ENCODE measurements around a stretch of chr17.

- PRO-cap = no peak
Observed at GRCh38 chr17:16387670-16388104, 6.8 kb downstream of the UBB start.

GRCh38 chr17:16486122-16487435, 5.4 kb downstream of the LRRC75A start:
- PRO-cap = no peak

- PRO-cap = no peak
Observed at GRCh38 chr17:17014640-17015140, 27.6 kb upstream of the MPRIP start.

DNA sequence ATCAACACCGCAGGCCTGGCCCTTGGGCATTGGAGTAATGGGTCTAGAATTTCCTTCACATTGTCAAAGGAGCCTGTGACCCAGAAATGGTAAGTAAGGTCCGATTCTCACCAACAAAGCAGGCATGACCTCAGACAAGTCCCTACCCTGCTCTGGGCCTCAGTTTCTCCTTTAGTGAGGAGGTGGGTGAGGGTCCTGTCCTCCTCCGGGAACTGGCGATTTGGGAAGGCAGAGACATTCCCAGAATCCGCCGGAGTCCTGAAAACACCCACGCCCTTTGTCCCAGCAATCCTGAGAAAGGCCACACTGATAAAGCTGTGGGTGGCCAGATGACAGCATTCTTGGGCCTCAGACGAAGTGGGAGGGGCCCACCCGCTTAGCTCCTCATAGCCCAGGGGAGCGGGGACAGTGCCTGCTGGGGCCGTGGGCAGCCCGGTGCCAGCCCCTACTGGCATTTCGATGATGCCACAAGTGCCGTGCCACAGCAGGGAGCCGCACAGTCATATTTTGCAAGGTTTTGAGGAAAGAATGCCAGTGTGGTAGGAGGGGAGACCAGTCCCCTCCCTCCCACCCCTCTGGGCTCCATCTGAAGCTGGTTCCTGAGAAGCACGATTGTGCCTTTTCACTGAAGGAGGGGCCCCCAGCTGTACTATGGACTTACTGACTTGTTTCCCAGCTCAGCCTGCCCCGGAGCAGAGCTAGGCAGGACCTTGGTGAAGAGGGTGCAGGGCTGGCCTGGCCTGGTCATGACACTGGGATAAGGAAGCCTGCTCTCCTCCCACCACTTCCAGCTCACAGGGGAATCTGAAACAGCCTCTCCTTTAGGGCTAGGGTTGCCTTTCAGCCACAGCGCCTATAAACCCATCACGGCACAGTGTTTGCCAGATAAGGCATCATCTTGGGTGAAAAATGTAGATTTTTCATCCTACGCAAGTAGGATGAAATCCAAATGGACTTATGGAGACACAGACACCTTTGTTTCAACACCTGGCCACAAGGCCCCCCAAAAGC, 20.9 kb upstream of the MPRIP start:
- PRO-cap = no peak

- PRO-cap = no peak
Observed at GRCh38 chr17:17040976-17041755, 1.1 kb upstream of the MPRIP start.

- PRO-cap = unidirectional peak, plus-strand start at chr17:17107182
Observed at GRCh38 chr17:17107014-17107363, 64.7 kb downstream of the MPRIP start.

DNA sequence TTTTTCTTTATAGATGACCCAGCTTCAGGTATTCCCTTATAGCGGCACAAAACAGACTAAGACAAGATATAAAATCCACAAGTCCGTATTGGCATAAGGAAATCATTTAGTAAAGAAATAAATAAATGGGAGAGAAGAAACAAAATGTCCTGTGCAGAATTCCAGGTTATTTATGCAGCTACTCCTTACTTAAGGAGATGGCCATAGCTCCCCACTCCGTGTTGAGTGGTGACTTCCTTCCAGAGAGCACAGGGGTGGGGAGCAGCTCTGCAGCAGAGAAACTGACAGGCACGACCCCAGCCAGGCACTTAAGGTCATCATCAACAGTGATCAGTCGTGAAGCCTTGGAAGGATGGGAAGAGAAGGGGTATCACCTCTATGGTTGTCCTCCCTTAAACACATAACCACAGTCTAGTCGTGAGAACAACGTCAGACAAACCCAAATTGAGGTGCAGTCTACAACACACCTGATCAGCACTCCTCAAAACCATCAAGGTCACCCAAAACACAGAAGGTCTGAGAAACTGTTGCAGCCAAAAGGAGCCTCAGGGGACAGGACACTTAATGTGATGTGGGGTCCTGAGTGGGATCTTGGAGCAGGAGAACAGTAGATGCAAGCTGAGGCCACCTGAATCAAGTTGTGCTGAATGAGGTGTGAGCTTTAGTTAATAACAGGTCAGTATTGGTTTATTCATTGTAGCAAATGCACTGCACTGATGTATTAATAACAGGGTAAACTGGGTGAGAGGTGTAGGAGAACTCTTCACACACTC, 68.2 kb downstream of the MPRIP start:
- PRO-cap = no peak

DNA sequence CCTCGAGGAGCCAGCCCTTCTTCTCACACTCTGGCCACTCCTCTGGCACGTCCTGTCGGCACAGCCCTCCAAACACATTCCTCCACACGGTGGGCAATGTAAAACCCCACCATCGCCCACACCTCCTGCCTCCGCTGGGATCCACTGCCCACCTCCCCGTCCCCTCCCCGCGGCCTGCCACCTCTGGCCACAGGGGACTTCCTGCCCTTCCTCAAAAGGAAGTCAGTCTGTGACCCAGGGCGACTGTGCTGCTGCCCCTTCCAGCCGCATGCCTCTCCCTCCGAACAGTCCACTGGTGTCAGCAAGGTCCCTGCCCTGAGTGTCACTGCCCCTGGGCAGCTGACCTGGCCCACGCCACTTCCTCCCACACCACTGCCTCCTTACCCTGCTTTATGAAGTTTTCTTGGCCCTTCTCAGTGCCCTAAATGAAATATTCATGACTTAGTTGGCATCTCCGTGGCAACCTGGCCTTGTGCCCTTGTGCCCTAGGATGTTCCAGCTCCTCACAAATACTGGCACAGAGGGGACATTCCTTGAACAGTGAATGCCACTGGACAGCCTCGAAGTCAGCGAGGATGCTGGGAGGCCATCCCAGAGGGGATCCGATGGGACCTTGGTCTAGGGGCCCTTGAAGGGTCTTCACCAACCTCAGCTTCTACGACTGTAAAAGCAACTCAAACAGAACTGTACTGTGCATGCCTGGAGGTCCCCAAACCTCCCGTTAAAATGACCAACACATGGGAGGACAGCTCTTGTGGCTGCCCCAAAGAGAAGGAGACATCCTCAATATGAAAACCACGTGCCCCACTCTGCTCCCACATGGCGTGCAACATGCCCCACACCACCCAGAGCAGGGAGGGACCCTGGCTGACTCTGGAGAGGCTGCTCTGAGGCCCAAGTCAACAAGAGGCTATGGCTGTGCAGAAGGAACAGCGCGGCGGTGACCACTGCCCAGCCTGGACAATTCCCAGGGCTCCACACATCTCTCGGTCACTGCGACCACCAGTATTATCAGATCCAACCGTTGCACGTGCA, 1.8 kb downstream of the PLD6 start:
- PRO-cap = no peak

- PRO-cap = no peak
Observed at GRCh38 chr17:17235697-17235899, 1.4 kb downstream of the FLCN start.

GRCh38 chr17:17385181-17386074, 82.3 kb downstream of the NT5M start:
- PRO-cap = no peak

- PRO-cap = no peak
Observed at GRCh38 chr17:17571382-17571775, 20.1 kb downstream of the PEMT start.

GRCh38 chr17:17728706-17729399, 47.6 kb downstream of the RAI1 start:
- PRO-cap = no peak

GRCh38 chr17:17739739-17740501, 58.7 kb downstream of the RAI1 start:
- PRO-cap = no peak

DNA sequence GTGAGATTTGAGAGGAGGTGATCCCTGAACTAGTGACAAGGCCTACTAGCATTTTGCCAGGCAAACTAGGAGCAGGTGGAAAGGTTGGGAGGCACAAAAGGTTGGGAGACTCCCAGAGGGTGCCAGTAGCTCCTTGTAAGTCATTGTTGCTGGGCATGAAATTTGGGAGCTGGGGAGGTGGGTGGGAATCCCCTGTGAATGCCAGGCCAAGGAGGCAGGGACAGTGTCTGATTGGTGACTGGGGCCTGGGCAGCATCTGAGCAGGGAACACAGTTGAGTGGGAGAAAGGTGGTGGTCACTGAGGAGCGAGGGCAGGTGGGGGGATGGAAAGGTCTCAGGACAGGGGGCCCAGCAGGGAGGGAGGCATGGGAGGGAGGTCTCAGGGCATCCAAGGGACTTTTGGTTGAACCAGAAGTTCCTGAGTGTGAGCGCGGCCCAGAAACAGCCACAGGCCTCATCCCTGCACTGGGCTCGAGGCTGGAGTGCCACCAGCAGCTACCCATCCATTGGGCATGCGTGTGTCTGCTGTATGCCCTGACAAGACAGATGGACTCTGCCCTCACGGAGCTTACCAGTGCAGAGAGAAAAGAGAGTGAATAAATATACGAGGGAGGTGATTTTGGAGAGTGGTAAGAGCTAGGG, 75.1 kb downstream of the SREBF1 start:
- PRO-cap = no peak

- PRO-cap = unidirectional peak, plus-strand start at chr17:17782979
Observed at GRCh38 chr17:17782635-17783067, 54.1 kb downstream of the SREBF1 start.

GRCh38 chr17:17792482-17793652, 43.9 kb downstream of the SREBF1 start:
- PRO-cap = no peak

DNA sequence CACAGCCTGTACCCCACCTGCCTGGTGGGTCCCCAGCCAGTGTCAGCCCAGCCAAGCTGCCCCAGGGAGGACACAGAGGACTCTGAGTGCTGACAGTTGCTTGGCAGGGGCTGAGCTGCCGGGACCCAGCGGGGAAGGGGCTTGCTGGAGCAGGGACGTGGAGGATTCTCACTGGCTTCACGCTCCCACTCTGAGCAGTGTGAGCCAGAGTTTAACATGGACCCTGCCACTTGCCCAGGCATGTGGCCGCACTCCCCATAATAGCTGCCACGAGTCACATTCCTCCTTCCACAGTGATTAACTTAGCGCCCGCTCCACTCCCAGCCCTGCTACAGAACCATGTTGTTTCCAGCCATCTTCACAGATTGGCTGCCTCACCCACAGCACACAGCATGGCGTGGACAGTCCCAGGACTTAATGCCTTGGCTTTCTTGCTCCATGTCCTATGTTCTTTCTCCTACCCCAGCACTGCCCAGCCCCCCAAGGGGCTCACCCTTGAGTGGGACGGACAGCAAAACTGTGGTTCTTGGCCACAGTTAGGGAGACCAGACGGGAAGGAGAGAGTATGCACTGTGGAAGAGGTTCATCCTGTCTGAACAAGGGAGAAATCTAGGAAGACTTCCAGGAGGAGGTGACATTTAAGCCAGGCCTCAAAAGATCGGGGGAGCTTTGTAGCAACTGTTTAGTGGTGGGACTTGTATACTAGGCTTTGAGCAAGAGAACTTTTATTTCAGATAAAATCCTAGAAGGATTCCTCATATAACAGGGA, 31.0 kb downstream of the SREBF1 start:
- PRO-cap = no peak

GRCh38 chr17:17808467-17809445, 28.0 kb downstream of the SREBF1 start:
- PRO-cap = no peak

DNA sequence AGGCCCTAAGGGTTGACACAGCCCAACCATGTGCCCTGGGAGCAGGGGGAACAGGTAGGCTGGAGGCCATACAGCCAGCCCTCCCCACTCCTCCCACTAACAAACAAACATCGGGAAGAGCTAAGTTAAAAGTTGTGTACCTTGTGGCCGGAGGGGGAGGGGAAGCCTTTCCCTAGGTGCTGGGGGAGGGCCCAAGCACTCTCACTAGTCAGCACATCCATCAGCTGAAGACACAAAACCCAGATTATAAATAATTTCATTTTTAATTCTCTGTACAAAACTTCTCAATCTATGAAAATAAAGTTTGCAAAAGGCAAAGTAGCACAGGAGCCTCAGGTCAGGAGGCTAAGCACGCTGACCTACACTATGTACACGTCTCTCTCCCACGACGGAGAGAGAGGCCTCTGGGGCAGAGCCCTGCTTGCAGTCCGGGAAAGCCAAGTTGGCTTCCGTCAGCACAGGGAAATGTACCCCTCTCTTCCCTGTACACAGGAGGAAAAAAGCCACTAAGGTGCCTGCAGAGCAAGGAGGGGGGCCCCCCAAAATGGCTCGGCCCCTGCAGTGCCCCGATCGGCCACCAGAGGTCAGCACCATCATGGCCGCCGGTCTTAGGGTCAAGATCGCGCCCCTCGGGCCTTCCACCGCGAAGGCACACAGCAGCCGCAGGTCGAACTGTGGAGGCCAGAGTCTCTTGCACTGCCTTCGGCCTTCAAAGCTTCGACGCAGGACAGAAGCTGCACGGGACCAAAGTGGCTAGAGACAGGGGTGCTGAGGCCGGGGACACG, 24.8 kb downstream of the SREBF1 start:
- PRO-cap = no peak

GRCh38 chr17:17840237-17840763, 3.5 kb upstream of the SREBF1 start:
- PRO-cap = bidirectional peak, plus-strand start at chr17:17840282, minus-strand start at chr17:17840145; bidirectional peak, plus-strand start at chr17:17840804, minus-strand start at chr17:17840552

All from type B pancreatic cell (in vitro differentiated cells).